Colon Carcinoma Metastatic in the Lung (tissue), 2 donors: ENCODE results near the gene REELD1.

DNA sequence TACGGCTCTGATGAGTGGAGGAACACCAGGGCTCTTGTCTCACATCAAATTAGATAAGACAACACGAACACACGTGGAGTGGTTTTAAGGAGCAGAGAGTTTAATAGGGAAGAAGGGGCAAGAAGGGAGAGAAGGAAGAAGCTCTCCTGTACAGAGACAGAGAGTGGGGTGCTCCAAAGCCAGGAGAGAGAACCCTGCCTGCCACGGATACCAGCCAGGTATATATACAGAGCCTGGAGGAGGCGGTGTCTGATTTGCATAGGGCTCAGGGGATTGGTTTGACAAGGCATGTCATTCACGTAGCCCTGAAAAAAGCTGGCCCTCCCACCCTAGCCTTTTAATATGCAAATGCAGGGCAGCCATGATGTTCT lies 198.9 kb upstream of the GYPA start:
- PRO-cap, 2 experiments = no peak in any of the 2 experiments

- PRO-cap, 2 experiments = no peak in any of the 2 experiments
Observed at GRCh38 chr4:144644791-144645531, 995 bp upstream of the HHIP start.

GRCh38 chr4:145177442-145177790 lies 3.0 kb downstream of the OTUD4 start:
- PRO-cap, 2 experiments = no peak in any of the 2 experiments

DNA sequence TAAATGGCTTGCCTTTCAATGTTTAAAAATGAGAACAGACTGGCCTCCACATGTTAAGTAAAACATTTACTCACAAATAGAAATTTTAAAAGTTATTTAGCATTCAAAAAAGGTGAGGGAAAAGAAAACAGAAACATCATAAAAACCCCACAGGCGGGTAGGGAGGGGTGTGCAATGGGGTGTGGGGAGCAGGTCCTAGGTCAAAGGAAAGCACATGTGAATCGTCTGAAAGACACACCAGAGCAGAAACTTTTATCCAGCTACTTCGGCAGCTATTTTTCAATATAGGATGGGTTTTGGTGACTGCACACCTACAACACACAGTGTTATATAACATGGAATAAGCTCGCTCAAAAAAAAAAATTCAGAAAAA lies 1.7 kb downstream of the OTUD4 start:
- PRO-cap, 2 experiments = peak in 2 of 2 experiments; most common plus-strand start position 191 of the sequence (in 2)

GRCh38 chr4:145734263-145735475 lies 54.7 kb downstream of the C4orf51 start:
- PRO-cap, 2 experiments = peak in 1 of 2 experiments; most common plus-strand start chr4:145734887 (in 1); most common minus-strand start chr4:145734622 (in 1)

DNA sequence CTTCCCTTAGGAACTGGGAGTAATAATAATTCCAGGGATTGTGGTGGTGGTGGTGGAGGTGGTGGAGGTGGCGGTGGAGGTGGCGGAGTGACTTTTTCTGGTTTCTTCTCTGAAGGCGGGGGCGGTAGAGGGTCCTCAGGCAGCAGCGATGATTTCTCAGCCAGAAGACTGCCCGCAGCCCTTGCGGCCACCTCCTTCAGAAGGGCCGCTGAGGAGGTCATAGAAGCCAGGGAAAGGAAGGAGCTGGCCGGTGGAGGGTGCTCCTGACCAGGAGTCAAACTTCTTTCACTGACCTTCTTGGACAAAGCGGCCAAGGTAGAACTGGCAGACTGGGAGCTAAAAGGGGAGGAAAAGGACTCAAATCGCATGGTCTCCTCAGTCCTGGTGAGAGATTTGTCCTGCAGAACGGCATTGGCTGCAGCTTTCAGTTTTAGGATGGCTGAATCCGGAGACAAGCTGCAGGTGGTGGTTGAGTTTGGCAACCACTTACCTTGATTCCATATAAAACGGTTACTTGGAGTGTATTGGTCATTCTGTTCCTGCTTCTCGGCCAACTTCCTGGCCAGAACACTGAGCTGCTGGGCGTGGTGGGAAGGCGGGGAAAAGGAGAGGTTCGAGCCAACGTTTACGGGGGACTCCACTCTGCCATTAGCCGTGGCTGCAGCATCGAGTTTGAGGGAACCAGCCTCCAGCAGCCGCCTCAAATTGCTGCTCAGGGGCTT lies 36.3 kb downstream of the ZNF827 start:
- PRO-cap, 2 experiments = no peak in any of the 2 experiments

DNA sequence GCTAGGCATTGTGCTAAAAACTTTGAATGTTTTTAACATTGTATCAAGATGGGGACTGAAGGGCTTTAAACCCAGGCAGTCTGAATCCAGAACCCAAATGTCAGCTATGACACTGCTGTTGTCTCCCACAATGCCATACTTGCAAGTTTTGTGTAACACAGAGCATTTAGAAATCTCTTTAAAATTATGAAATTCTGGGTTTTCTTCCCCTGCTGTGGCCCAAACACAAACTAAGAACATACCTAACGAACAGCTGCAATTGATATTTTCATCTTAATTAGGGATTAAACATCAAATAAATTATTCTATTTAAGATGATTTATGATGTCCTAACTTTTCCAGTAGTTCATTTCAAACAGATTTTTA lies 66.7 kb upstream of the LSM6 start:
- PRO-cap, 2 experiments = no peak in any of the 2 experiments

- PRO-cap, 2 experiments = no peak in any of the 2 experiments
Observed at GRCh38 chr4:146121585-146122277, 53.8 kb upstream of the LSM6 start.

GRCh38 chr4:146214302-146214645 lies at the start of gene REELD1:
Gene REELD1, plus strand, starts transcription at chr4:146214538.
- PRO-cap, 2 experiments = no peak in any of the 2 experiments

GRCh38 chr4:146235367-146236122 lies 21.2 kb downstream of the REELD1 start:
- PRO-cap, 2 experiments = no peak in any of the 2 experiments

DNA sequence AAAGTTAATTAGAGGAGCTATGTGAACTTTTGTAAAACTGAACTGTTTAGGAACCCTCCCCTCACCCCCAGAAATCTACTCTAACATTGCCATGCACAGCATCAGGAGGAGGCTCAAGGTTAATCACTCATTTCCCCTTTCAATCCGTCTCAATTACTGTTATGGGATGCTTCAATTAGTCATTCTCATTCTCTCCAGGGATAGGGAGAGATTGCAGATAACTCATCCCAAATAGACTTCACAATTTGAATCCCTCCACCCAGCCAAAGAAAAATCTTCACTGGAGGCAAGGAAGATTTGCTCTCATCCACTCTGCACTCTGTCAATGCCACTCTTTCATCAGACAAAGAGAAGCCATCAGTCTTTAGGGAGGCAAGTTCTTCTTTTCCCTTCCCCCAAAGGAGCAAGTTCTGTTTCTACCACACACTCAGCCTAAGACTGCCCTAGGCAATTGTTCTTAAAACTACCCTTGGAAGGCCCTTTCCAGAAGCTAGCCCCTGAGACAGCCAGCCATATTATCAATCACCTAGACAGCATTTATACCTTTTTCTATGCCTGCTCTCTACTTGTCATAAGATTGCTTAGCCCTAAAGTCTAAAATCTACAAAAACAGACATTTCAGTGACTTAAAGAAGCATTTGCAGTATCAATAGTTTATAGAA lies 140.3 kb downstream of the SLC10A7 start:
- PRO-cap, 2 experiments = no peak in any of the 2 experiments

DNA sequence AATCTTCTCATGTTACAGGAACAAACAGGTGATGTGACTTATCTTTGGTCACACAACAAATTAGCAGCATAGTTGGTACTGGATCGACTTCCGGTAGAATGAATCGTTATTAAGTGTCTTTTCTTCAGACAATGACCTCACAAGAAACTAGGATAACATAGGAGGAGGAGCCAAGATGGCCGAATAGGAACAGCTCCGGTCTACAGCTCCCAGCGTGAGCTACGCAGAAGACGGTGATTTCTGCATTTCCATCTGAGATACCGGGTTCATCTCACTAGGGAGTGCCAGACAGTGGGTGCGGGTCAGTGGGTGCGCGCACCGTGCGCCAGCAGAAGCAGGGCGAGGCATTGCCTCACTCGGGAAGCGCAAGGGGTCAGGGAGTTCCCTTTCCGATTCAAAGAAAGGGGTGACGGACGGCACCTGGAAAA lies 24.4 kb downstream of the POU4F2 start:
- PRO-cap, 2 experiments = no peak in any of the 2 experiments

DNA sequence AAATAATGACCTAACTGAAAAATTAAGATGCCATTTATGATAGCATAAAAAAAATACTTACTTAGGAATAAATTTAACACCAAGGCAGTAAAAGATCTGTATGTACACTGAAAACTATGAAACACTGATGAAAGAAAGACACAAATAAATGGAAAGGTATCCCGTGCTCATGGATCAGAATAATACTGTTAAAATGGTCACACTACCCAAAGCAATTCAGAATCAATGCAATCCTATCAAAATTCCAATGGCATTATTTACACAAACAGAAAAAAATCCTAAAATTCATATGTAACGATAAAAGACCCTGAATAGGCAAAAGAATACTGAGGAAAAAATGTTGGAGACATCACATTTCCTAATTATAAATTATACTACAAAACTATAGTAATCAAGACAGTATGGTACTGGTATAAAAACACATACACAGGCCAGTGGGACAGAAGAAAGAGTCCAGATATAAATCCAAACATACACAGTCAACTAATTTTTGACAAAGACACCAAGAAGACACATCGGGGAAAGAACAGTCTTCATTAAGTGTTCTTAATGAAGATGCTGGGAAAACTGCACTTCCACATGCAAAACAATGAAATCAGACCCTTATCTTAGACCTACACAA lies 18.8 kb downstream of the TMEM184C start:
- PRO-cap, 2 experiments = no peak in any of the 2 experiments

GRCh38 chr4:147822013-147822654 lies 90.2 kb downstream of the ARHGAP10 start:
- PRO-cap, 2 experiments = no peak in any of the 2 experiments

DNA sequence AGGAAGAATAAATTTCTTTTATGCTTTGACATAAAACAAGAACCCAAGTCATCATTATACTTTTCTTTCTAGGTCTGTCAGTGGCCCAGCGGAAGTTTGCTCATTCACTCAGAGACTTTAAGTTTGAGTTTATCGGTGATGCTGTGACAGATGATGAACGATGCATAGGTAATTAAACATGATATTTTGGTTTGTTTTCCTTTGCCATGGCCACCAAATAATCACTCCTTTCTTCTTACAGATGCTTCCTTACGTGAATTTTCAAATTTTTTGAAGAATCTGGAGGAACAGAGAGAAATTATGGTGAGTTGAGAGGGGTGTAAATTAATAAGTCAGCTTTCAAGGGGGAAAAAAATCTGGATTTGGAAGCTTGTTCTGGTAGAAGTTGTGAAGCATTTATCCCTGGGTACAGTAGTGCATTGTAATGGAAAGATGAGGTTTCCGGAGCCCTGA lies 90.8 kb downstream of the ARHGAP10 start:
- PRO-cap, 2 experiments = no peak in any of the 2 experiments

DNA sequence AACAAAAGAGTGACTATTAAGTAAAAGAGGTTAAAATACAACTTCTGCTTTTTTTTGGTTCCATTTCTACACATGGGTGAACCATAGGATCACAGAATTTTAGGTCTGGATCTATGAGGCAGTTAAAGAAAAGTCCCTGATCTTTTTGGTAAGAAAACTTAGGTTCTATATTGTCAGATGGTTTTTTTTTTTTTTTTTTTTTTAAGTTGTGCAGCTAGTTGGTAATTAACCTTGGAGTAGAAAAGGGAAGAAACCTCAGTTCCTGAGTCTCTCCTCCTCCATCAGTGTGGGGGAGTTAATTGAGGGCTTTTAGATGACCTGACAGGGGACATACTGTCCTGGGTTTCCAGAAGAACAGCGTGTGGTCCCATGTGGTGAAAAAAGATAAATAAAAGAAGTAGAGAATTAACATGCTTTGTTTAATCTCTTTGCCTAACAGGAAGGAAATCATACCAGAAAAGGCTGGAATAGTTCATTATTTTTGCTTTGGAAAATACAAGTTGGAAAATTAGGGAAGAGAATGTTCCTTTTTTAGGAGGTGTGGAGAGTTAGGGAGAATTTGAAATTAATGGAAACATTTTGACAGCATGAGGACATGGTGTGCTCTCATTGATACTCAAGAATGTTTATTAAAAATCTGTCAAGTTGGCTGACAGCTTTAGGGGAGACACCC lies 123.8 kb downstream of the ARHGAP10 start:
- PRO-cap, 2 experiments = no peak in any of the 2 experiments

DNA sequence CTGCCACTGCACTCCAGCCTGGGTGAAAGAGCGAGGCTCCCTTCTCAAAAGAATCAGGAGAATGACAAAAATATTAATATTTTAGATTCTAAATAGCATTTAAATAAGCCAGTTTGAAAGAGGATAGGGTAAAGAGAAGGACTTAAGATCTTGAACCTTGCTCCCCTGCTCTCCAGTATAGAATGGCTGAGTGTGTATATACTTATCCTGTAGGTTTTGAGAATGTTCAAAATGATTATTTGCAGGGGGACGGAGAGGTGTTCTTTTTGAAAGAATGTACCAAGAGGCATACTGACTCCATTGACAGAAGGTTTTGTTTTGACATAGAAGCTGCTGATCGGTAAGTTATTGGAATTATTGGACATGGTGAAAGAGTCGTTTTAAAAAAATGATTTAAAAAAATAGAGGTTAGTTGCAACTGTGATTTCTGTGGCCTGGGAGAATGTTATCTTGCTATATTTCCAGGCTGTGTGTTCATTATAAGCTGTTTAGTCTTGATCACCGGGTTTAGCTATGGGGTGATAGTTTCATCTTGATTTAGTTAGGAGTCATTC lies 149.8 kb downstream of the ARHGAP10 start:
- PRO-cap, 2 experiments = no peak in any of the 2 experiments

GRCh38 chr4:150649379-150649949 lies 67.5 kb downstream of the MAB21L2 start:
- PRO-cap, 2 experiments = no peak in any of the 2 experiments

DNA sequence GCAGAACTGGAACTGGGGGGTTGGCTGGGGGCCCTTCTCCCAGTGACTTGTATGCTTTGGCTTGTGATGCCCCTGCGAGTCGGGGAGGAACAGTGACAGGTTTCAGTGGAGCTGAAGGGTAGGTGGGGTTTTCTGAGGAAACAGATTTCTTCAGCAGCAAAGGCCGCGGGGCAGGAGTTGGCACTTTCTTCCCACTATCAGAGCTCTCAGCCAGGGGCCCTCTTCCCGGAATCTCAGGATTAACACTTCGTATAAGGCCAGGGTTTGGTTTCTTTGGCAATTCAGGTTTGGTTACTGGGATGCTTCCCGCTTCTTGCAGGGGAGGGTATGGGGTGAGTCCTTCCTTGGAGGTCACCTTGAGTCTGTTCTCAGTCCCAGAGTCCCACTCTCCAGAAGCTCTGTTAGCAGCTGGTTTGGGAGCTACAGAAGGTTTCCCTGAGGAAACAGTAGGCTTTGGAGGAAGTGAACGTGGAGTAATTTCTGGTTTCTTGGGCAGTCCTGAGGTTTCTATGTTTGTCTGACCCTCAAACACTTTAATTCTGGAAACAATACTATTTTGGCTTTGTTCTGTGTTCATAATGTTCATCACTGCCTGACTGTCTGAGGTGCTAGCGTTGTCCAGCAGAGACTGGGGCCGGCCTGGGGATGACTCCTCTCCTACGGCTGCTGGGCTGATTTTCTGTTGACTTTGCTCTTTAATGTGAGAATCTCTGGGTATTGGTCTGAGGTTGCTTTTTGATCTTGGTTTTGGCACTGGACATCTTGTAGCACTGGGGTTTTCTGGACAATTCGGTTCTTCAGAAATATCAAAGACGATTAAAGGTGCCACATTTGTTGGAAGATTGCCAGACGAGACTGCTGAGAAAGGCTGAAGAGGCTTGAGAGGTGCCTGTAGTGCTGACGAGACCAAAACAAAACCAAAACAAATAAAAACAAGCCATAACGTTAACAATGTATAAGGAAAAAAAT lies 75.6 kb downstream of the RPS3A start:
- PRO-cap, 2 experiments = no peak in any of the 2 experiments

- PRO-cap, 2 experiments = no peak in any of the 2 experiments
Observed at GRCh38 chr4:151195746-151196332, 81.1 kb upstream of the PRSS48 start.